Metastatic Lung Carcinoma in the Adrenal Gland (tissue), 1 donor: ENCODE measurements around the gene ANOS1.

GRCh38 chrX:7089128-7089771 lies 58.3 kb upstream of the STS start:
- PRO-cap, result no peak

- PRO-cap, result no peak
Observed at GRCh38 chrX:8465214-8465732, 643 bp downstream of the VCX3B start.

DNA sequence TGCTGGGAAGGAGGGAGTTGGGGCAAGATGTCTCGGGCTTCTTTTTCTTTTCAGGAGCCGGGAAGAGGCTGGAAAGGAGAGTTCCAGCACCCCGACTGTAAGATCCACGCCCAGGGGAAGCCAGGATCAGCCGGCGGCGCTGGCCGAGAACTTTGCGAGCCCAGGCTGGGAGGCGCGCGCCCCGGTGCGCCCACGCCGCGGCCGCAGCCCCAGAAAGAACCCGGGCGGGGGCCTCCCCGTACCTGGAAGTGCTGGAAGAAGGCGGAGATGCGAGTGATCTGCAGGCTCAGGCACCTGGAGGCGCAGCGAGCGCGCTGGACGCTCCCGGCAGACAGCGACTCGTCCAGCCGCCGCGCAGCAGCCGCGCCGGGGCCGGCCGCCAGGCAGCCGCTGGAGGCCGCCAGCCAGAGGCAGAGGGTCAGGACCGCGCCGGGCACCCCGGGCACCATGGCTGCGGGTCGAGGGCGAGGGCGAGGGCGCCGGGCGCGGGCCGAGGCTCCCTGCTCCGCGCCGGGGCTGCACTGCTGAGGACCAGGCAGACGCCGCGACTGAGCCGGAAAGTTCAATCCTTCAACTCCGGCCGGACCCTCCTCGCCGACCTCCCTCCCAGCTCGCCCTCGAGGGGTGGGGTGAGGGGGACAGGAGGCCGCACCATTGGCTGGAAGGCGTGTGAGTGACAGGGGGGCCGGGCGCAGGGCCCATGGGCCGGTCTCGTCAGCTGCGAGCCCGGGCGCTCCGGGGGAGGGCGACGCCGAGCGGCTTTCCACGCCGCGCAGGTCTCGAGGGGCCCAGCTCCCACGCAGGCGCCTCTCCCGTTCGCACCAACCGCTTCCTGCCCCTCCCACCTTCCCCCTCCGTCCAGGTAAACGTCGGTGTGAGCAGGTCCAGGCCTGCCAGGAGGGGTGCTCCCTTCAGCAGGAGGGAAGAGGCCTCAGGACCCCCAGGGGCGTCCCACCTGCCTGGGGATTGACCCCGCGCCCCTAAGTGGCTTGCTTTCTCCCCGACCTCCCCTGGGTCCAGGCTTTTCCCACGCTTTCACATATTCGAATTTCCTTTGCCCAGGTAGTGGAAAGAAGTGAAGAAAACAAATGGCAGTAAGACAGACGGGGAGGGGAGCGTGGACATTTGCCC lies at the start of gene ANOS1:
Gene ANOS1, minus strand, starts transcription at position 550 of the 1,131 bp plus-strand sequence.
- PRO-cap, result bidirectional peak, plus-strand start at position 701 of the sequence, minus-strand start at position 550 of the sequence

- PRO-cap, result no peak
Observed at GRCh38 chrX:9519920-9520667, 55.2 kb downstream of the TBL1X start.

GRCh38 chrX:9653319-9653949 lies 112.2 kb downstream of the GPR143 start:
- PRO-cap, result no peak

DNA sequence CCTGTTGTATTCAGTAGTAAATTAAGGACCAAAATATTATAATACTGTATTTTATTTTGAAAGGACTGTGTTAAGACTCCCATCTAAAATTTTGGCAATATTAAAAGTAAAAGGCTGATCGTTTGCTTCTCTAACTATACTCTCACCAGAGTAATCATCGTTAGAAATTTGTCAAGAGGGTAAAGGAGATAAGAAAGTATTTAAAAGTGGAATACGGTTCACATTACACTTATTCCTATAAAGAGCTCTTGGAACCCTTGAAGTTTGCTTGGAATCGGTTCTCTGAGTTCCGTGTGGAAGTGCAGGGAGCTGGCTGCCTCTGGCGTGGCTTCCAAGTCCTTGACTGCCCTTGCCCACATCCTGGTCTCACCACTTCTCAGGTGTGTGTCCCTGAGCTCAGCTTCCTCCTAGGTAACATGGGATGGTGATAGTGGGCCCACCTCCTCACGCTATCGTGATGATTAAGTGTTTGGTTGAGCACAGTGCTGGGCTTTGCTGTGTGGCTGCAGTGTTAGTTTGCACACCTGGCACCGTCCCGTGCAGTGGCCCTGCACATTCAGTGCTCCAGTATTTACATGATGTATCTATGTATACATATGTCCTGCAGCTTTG lies 81.4 kb downstream of the CLDN34 start:
- PRO-cap, result no peak

DNA sequence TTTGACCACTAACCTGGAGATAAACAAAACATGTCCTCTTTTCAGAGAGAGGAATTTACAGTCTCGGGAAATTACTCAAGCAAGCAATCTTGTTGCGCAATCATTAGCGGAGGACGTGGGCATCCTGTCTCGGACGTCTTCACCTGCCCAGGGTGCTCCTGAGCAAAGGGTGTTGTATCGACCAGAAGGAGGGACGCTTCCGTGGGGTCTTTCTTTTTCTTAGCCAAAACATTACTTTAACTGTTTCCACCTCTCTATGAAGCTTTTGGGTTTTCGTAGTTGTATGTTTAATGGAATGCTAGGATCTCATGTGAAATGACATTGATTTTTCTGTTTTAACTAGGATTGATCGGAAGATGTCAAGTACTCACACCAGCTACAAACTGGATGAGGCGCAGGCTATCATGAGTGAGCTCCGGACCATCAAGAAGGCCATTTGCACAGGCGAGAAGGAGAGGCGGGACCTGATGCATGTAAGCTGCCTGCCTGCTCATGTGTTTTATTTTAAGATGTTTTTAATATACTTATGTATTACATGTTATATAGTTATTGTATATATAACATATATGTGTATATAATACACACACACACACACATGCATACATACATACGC lies 66.2 kb upstream of the CLCN4 start:
- PRO-cap, result no peak

DNA sequence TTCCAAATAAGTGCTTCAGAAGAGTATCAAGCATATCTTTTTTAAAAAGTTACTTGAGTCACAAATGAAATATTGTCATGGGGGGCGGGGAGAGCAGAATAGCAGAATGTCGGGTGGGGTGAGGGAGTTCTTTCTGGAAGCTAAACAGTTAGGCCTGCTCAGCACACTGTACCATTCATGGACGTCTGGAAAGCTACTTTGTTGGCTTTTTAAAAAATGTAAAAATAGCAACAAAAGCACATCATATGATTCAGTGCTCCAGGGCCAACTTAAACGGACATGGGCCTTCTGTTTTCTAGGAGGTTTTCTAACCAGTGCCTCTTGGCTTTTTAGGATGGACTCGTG lies 57.4 kb upstream of the CLCN4 start:
- PRO-cap, result no peak

GRCh38 chrX:10110921-10111379 lies 45.8 kb upstream of the CLCN4 start:
- PRO-cap, result no peak

DNA sequence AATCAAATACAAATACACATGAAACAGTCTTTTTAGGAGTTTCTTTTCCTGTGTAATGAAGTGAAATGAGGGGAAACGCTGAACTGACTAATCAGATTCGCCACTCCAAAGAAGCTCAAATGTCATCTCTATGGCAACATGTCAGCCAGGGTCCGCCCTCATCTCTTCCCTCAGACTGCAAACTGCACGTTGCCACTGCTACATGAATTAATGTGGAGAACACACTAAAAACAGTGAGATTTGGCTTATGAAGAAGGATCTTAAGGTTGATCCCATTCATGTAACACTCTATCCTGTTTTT lies 149.6 kb upstream of the MID1 start:
- PRO-cap, result no peak

DNA sequence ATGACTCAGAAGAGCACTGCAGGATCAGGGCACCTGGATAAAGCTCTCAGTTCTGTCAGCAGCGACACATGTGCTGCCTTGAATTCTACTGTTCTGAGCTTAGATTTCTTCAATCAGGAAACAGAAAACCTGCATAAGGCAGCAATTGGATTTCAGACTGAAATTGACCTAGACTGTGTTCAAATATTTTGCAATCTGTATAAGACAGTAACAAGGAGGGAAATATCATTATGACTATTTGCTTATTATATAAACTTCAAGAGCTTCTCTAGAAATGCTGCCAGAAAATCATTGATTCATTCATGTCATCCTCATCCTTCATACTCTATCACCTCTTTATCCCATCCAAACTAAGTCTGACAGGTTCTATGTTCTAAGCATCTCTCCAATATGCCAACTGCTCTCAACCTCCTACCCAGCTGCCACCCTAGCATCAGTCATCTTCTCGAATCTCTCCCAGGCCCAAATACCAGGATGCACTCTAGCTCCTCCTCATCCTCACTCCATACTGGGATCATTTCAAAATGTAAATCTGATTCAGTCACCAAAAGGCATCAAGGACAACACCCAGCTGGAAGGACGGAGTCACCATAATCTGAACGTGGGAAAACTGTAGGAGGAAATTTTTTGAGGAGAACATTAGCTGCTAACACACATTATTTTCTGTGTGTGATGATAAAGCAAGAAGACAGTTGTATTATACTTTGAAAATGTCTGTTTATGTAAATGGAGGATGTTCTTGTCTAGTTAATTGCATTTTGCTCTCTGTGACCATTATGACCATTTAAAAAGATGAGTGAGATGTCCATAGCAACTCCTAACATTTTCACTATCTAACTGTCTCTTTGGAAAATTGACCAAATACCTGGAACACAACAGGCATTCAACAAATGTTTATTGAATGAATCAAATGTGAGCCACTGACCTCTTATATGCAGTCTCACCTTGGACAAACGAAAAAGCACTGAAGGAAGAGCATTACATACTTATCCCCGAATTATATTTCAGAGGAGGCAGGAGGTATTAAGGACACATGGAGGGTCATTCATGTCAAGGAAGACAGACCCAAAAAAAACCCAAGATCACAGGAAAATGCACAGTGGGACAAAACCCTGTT lies 131.3 kb downstream of the AMELX start:
- PRO-cap, result no peak

DNA sequence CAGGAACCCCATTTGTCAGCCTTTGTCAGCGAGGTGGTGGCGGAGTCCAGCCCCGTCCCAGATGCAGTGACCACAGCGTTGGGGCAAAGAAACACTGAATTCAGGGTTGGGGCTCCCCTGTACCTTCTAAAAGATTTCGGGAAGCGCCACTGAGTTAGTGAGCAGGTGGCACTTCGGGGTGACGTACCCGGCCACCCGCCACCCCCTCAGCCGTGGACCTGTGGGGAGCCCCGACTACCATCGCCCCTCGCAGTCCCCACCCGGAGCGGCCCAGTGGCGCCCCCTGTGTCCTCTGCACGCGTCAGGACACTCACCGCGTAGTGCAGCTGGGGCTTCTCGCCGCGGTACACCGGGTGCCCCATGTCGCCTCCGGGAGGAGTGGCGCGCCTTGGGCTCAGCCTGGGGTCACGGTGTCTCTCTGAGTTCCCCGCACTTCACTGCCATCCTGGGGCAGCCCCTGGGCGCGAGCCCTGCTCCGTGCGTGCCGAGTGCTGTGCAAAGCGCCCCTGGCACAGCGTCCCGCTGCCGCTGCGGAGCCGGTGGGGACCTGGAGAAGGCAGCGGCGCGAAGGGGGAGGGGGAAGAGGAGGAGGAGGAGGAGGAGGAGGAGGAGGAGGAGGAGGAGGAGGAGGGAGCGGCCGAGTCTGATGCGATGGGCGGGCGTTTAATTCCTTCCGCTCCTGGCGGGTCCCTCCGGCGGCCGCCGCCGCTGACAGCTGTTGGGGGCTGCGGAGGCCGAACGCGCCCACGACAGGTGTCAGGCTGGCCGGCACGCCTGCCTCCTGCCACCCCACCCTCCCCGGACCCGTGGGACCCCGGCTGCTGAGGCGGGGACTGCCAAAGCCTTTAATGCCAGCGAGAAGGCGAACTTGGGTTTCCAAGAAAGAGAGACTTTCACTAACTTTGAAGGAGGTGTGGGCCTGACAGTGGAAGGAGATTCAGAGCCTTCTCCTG lies 134.3 kb downstream of the AMELX start:
- PRO-cap, result no peak

DNA sequence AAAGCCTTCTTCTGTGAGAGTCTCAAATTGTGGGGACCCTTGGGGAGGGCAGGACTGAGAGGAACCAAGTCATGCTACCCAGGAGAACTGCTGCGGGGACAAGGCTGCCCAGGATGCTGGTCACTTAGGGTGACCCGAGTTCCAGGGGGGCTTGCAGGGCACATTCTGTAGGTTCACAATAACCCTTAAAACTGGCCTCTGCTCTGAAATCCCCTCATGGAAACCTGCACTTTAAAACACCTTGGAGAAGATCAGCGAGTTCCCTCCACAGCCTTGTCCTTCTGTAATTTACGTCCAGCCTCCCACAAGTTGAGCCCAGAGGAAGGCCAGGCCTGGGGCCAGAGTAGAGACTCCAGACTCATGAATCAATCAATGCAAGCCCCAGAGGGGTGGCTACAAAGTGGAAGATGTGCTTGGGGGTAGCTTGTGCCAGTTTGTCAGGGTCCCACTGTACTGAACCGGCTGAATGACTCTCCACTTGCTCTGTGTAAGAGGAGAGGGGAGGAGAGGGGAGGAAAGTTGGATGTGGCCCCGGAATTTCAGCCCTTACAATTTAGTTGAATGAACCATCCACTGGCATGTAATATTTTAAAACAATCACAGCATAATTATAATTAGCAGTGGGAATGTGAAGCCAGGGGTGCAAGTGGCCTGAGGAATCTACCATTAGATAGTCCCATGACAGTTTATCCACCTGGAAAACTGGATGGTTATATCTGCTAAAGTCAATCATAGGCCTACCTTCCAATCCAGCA lies 135.2 kb downstream of the AMELX start:
- PRO-cap, result no peak

GRCh38 chrX:11663765-11664858 lies 1.6 kb downstream of the ARHGAP6 start:
- PRO-cap, result no peak

DNA sequence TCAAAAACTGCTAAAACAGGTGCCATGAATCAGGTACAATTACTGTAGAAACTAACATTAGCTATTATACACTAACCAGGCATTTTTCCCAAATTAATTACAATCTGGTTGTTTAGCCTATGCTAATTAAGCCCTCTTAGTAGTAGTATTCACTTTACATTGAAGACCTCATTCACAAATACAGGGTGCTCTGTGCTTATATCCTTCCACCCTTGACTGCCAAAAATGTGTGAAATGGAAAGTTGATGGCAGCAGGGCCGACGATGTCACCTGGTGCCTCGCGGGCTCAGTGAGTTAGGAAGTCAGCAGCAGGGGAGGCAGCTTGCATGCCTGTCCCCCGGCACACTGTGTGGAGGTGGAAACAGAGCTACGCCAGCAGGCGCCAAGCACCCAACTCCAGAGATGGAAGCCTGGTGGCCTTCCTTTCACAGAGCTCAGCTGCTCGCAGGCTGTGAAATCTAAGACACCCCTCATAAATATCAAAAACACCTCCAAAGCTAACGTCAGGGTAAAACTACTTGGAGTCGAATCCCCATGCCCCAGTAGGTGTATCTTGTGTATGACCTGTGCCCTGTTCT lies 8.4 kb downstream of the MSL3 start:
- PRO-cap, result no peak

DNA sequence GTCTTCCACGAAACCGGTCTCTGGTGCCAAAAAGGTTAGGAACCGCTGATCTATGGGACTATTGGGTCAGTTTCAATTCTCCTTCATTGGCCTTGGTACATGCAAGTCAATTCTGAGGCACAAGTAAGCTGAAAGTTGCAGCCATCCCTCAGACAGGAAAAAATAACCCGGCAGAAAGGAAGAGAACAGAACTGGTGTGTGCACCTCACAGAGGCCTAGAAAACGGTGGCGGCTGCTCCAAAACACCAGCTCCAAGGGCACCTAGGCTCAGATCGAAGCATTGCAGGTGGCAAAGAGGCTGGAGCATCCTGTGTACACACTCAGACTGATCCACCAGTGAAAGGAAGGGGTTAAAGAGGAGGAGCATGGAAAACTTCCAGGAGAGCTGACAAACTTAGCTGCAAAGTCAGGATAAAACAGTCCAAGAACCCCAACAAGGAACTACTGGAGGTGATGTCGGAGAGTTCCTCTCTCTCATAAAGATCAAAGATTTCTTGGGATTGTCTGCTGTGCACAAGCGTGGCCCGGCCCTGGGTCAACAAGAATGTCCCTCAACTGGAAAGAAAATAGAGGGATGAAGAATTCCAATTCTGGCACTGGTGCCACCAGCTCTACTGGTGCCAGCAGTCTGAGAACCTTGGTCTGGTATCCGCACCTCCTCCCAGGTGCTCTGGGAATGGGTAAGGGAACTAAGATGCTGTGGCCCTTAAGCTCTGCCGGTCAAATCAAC lies 6.6 kb upstream of the TMSB4X start:
- PRO-cap, result no peak

DNA sequence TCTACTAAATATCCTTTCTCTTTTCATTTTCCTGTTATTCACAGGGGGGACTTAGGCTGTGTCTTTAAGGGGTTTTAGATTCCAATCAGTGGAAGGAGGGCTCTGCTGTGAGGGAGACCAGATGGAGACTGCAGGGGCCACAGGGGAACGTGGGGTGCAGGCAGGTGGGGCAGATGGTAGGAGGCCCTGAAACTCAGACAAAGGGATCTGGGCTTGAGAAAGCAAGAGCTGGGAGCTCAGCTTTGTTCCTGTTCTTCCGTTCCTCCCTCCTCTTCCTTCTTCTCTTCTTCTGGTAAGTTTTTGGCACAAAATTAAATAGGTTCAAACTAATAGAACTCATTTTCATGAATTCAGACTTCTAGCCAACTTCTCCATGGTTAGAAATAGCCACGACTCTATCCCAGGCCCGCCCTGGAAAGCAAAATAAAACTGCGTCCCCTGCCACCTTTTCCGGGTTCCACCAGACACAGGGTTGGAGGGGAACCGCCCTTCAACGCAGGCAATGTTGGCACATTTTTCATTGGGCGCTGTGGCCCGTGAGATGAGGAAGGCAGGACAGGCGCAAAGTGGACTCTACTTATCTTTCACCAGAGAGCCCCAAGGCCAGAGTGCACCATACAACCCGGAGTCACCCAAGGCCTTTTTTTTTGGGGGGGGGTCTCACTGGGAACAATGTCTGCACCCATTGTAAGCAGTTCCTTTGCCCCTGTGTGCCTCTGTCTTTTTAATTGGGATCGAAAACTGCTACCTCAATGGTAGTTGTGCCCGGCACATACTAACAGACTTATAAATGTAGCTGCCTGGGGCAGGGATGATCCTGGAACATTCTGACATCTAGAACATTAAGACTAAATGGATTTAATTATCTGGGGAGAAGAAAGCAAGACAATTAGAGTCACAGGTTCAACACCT lies 3.3 kb upstream of the TMSB4X start:
- PRO-cap, result no peak

- PRO-cap, result no peak
Observed at GRCh38 chrX:12973972-12974231, 1.0 kb upstream of the TMSB4X start.

DNA sequence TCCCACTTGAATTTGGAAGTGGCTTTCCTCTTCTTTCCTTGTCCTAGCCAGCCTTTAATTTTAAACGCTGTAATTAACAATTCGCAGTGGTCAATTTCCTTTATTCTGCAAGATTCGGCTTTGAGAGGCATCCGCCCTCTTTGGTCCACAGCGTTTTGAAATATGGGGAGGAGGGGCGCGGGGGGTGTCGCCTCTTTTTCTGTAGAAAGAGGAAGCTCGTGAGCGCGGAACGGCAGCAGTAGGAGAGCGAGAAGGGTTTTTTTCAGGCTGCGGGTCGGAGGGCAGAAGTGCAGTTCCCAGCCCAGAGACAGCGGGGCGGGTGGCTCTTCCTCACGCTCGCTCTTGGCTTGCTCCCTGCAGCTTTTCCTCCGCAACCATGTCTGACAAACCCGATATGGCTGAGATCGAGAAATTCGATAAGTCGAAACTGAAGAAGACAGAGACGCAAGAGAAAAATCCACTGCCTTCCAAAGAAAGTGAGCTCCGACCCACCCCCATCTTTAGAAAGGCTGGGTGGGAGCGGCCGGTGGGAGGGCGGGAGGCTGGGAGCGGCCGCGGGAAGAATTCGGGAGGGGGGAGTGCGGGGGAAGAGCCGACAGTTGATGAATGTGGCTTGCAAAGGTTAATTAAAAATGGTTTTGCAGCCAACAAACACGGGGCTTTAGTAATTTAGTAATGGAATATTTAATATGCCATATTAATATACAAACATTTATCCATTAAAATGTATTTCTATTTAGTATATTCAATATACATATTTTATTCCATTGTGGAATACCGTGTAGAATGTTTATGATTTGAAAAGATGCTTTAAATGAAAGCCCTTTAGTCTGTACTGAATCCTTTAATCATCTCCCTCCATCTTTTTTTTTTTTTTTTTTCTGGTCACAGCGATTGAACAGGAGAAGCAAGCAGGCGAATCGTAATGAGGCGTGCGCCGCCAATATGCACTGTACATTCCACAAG lies 1.3 kb downstream of the TMSB4X start:
- PRO-cap, result unidirectional peak, minus-strand start at position 502 of the sequence

DNA sequence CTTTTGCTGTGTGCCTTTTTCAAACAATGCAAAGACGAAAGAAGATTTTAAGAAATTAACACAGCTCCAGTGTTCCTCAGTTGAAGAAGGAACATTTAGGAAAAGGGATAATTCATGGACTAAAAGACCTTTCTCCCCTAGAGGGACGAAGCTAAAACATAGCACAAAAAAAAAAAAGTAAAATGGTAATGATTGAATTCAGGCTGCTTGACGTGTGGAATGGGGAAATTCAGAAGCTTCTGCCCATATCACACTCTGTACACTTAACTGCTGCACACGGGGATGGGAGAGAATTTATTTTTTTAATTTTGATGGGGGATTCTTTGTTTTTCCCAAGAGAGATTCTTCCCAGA lies 3.7 kb downstream of the TMSB4X start:
- PRO-cap, result no peak